ENCODE measurements around a stretch of chr5.

DNA sequence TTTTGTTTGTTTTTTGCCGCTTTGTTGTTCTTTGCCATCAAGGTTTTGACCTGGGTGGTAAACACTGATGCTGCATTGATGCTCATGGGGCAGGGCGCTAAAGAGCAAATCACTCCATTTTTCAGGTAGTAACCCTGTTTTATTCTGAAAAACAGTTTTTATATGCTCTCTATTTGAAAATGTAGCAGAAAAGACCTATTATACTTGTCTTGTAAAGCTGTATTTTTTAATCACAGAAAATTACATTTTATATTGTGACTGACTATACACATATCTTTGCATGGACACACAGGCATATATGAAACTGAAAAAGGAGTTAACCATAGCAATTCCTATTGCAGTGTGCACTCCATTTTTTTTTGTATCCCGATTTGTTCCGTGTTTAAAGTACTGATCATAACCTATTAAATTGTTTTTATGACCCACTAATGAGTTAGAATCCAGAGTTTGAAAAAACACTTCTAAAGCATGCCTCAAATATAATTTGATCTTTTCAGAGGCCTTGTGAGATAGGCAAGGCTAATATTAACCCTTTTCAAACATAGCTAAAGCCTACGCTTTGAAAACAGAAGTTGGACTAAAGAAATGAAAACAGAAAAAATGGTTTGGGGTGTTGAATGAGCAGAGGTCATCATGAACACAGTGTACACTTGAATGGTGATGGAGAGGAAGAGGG lies 219.4 kb downstream of the GDNF start:
- RRBS, result no CpG with 5 or more reads among the region's 5 CpGs

GRCh38 chr5:37744420-37744941 lies 95.4 kb downstream of the GDNF start:
- RRBS, result no CpG with 5 or more reads among the region's 2 CpGs

- RRBS, result no CpG with 5 or more reads among the region's 18 CpGs
Measured at GRCh38 chr5:38166685-38167336, 91.5 kb upstream of the EGFLAM start.

DNA sequence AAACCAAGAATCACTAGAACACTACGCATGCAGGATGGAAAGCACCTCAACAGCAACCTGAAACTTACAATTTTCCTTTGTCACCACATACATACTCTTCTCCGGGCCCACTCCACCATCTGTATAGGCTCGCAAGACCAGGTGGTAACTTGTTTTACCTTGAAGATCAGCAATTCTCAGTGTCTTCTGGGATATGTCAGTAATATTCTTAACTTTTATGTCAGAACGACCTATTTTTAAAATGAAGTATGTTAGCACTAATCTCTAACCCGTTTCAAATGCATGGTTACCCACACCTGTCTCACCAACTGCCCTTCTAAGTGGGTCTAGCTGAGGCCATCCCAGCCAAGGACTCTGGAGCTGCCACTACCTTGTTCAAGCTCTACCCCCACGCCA lies 70.7 kb downstream of the LIFR start:
- RRBS, result no CpG with 5 or more reads among the region's 6 CpGs

DNA sequence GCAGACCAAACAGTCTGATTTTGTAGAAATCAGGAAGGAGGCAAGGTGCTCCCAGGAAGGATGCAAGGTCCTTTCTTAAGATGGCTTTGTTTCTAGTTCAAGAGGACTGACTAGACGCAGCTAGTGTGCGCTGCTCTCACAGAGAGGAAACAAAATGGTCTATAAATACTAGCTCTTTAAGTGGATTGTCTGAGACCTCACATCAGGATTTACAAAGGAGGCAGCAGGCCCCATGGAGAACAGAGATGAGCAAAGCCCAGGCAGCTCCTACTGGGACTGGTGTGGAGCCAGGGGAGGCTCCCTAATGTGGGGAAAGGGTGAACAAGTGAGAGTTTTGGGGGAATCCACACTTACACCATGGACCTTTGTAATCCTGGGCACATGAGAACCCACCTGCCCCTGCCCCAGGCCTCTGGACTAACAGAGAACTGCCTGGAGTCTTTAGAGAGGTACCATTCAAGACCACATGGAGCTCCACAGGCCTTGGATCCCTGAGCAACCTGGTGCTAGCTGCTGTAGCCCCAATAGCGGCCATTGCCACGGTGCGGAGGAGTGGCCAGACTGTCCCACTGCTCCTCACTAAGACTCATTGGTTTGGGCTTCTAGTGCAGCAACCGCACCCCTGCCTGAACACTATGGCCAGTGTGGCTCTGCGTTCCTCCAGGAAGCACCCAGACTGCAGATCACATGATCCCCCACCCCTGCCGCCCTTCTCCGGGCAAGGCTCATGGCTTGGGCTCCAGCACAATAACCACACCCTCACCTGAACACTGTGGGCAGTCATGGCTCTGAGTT lies 45.6 kb downstream of the OSMR start:
- RRBS, result no CpG with 5 or more reads among the region's 9 CpGs

DNA sequence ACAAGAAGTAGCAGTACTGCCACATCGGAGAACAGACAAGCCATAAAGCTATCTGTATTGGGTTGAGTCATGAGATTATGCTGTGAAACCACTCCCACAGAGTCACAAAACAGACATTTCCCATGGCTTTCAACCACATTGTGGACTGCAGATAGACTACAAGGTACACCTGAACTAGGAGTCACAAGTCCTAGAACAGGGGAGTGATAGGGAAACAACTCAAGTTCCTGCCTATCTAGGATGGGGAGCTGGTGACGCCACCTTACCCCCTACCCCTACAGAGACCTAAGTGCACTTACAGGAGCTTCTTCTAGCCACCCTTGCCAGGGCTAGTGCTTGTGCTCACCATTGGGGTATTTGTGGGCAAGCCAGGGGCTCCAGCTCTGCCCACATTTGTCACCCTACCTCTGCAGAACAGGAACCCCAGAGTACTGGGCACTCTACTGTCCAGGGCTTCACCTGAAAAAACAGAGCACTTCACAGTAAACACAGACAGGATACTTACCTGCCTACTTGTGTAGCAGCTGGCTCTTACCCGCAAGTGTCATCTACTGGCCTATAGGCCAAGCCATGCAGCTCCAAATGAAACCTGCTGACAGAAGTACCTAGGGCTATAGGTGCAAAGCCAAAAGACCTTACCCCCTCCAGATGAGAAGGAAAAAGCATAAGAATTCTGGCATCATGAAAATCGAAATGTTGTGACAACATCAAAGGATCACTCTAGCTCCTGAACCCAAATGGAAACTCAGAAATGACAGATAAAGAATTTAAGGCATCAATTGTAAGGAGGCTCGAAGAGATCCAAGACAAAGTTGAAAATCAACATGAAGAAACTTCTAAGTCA lies 47.0 kb downstream of the OSMR start:
- RRBS, result no CpG with 5 or more reads among the region's 5 CpGs

GRCh38 chr5:38938082-38938540 lies 92.3 kb downstream of the OSMR start:
- RRBS, result no CpG with 5 or more reads among the region's 1 CpG

- RRBS, result no CpG with 5 or more reads among the region's 2 CpGs
Measured at GRCh38 chr5:39055057-39055611, 19.1 kb downstream of the RICTOR start.

- RRBS, result no CpG with 5 or more reads among the region's 4 CpGs
Measured at GRCh38 chr5:39066690-39067389, 7.4 kb downstream of the RICTOR start.

DNA sequence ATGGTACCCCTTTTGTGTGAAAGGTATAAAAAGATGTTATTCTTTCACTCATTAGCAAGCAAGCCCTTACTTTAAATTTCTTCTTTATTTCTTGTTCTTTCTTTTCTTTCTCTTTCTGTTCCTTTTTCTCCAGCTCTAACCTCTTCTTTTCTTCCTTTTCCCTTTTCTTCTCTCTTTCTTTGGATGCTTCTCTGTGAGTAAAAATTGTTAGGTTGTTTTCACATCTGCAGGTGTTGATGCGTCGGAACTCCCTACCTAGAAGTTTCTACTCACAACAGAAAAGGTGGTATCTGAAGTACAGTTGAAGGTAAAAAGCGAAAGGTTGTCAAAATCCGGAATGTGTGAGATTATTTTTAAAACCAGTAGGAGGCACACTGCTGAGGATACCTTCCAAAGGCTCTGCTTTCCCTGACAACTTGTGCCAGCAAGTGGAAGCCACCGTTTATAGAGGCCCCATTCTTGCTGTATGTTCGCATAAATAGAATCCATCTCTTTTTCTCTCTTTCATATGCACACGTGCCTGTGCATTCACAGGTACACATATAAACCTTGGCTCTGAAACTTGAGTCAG lies 63.4 kb upstream of the RICTOR start:
- RRBS, result no CpG with 5 or more reads among the region's 7 CpGs

- RRBS, result no CpG with 5 or more reads among the region's 4 CpGs
Measured at GRCh38 chr5:39212703-39213349, 6.5 kb downstream of the FYB1 start.

DNA sequence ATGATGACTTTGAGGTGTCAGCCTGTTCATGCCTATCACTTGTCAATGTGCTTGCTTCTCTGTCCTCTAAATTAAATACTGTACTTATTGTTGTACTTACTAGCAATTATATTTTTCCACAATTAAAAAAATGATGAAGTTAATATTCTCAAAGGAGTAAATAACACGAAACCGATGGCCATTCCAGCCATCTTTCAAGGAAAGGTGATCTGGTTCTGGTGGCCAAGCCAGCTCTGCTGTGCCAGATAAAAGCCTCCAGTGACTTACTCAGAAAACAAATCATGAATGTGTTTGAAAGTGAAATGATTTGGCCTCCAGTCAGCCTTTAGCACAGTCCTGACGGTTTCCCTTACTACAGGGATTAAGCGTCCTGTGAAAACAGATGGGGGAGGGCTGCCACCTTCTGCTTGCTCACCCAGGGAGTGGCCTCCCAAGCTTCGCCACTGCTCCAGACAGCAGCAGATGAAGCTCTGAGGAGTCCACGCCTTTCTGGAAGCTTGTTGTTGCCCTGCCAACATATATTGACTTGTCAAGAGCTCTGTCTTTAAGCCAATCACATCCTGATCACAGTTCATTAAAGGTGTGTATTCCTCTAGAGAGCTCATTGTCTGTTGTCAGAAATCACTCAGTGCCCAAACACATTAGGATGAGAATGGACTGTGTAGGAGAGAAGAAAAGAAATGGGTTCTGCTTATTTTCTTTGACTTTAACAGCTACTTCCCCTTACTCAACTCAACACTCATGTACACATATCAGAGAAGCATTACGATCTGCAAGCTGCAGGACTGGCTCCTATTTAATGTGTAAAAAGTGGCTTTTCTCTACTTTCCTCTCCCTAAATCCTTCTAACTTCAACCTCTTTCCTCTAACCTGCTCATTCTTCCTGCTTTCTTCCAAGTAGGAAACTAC lies 4.9 kb upstream of the FYB1 start:
- RRBS, result no CpG with 5 or more reads among the region's 7 CpGs

GRCh38 chr5:39255606-39256012 lies 36.2 kb upstream of the FYB1 start:
- RRBS, result no CpG with 5 or more reads among the region's 1 CpG

DNA sequence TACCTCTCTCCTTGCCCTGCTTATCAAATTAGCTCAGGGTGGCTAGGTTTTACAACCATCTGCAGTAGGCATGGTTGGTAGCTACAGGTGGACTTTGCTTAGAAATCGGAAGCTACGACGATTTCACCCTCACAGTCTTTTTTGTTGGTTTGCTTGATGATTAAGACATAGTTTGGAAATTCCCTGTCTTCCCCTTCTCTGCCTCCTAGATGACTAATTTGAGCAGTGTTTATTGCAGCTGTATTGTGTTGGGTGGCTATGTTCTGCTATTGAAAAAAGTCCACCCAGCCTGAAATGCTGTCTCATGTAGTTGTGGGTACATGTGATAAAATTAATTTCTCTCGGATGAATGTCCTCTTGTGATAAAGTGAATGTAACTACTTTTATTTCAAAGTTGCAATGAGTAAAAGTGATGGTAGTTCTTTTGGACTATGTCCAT lies 37.2 kb upstream of the FYB1 start:
- RRBS, result no CpG with 5 or more reads among the region's 4 CpGs

- RRBS, result no CpG with 5 or more reads among the region's 5 CpGs
Measured at GRCh38 chr5:39371163-39371631, 6.9 kb upstream of the C9 start.

- RRBS, result no CpG with 5 or more reads among the region's 2 CpGs
Measured at GRCh38 chr5:39422271-39422643, 2.5 kb downstream of the DAB2 start.

- RRBS, result no CpG with 5 or more reads among the region's 11 CpGs
Measured at GRCh38 chr5:39447986-39448474, 23.2 kb upstream of the DAB2 start.

GRCh38 chr5:40033340-40033855 lies 608.6 kb upstream of the DAB2 start:
- RRBS, result no CpG with 5 or more reads among the region's 4 CpGs

GRCh38 chr5:40418054-40418378 lies 261.7 kb upstream of the PTGER4 start:
- RRBS, result no CpG with 5 or more reads among the region's 1 CpG

DNA sequence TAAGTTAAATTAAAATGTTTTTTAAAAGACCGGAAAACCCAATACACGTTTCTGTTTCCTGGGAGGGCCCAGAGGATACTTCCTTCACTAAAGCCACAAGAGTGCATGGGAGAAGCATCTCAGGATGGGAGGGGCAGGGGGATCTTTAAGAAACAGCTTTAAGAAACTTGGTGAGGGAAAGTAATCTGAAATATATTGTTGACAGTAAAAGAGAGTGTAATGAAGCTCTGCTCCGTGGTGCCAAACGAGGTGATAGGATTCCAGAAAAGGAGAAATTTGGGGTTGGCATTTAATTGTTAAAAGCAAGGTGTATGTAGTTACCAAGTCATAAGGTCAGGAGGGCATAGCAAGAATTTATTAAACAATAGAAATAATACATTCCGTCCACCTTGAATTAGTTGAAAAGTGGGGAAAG lies 164.6 kb upstream of the PTGER4 start:
- RRBS, result no CpG with 5 or more reads among the region's 5 CpGs